Mammary epithelial cell (primary cell): Measurements from ENCODE around the genes H3C14 and H2AC19.

DNA sequence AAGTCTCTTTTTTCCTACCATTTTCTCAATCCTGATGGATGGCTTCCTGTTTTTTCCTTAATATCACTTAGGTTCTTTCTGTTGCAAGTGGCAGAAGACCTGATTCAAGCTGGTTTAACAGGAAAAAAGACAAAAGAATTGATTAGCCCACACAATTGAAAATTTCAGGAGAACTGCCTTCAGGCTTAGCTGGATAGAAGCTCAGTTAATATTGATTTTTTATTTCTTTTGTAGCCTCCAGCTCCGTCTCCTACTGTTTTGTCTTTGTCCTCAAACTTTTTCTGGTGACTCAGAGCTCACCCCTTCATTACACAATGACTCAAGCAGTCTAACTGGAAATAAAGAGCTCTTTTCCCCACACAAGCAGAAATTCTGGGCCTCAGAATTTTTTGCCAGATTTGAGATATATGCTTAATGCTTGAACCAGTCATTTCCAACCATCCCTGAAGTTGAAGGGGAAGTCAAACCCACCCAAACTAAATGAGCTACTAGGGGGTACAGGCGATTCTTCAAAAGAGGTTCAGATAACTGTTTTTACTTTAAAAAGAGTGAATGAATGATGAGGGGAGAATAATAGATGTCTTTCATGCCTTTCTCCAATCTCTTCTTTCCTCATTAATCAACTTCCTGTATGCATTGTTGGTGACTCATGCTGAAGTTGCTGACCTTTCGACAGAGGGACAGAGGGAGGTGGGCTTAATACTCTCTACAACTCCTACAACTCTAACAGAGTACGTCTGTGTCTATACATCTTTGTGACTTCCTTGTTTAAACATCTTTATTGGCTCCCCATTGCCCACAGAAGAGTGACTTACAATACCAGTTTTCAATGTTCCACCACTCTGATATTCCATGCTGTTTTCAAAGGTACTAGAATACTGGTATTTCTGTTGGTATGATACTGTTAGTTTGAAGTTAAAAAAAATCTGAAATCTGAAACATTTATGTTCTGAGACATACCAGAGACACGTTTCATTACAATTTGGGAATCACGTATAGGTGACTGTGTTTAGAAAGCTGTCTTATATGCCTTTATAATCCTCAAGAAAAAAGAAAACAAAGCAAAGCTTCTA, 6.2 kb upstream of the ACP6 start:
- CAGE, long polyA plus RNA, result no peak
- RRBS, result no CpG with 5 or more reads among the region's 6 CpGs

GRCh38 chr1:147794441-147795031, 34.1 kb upstream of the GJA5 start:
- CAGE, long polyA plus RNA, result no peak
- RRBS, result 97% methylated on average over 3 of the region's 10 CpGs

DNA sequence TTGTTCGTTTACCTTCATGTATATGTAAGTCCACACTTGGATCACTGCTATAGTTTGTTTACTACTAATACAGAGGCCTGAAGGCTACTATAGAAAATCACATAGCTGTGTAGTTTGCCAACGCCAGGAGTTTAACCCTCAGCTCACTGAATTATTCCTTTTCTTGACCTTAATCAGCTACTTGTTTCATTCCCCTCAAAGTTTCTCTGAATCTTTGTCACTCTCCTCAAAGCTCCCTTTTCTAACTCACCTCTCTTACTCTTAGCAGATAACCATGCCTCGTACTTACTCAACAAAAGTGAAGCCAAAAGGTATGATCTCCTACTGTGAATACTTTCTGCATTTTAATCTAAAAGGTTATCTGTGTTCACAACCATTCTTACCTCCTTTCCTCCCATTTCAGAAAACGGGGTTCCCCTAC, 4.1 kb downstream of the GPR89B start:
- CAGE, long polyA plus RNA, result no peak
- RRBS, result no CpG with 5 or more reads among the region's 4 CpGs

GRCh38 chr1:148151120-148151306, 1.1 kb downstream of the NBPF11 start:
- CAGE, long polyA plus RNA, result no peak
- RRBS, result no CpG with 5 or more reads among the region's 3 CpGs

GRCh38 chr1:148262887-148263379, 110.9 kb upstream of the NBPF11 start:
- CAGE, long polyA plus RNA, result no peak
- RRBS, result no CpG with 5 or more reads among the region's 20 CpGs

GRCh38 chr1:148385697-148386069, 97.4 kb downstream of the PPIAL4G start:
- CAGE, long polyA plus RNA, result no peak
- RRBS, result no CpG with 5 or more reads among the region's 2 CpGs

DNA sequence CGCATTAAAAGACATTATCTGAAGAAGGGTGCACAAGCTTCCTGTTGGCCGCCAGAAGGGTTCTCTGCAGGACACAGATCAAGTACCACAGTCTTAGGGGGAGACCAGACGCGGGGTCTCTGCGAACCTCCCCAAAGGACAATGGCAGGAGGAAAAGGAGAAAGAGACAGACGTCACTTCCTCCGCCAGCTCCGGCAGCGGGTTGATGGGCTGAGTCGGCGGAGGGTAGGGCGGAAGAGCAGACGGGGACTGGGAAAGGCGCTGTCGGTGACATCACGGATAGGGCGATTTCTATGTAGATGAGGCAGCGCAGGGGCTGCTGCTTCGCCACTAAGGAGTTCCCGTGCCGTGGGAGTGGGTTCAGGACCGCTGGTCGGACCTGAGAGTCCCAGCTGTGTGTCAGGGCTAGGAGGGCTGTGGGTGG, 39.0 kb upstream of the PPIAL4G start:
- CAGE, long polyA plus RNA, result no peak
- RRBS, result no CpG with 5 or more reads among the region's 23 CpGs

DNA sequence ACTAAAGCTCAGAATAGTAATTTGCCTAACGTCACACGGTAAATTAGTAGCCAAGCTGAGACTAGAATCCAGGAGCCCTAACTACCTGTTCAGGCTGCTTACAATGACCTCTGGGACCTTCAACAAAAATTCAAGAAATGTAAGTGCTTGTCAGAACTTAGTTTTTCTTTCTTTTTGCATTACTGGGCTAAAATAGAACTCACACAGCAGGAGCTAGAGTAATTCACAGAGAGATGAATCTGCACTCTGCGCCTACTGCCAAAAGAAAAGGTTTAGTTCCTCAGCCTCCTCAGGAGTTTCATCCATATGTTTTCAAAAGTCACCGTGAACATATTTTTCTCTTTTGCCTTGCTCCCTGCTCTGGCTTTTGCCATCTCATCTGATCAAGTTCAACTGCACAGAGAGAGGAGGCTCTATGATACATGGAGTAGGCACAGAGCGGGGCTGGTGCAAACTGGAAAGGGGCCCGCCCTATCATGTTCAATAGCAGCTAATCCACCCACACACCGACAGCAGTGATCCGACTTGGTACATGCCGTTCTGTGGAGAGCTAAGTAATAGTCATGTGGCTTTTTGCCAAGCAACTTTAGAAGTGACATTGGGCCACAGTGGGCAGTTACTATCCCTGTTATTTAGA, 56.7 kb downstream of the PDE4DIP start:
- CAGE, long polyA plus RNA, result no peak
- RRBS, result no CpG with 5 or more reads among the region's 9 CpGs

- CAGE, long polyA plus RNA, result no peak
- RRBS, result no CpG with 5 or more reads among the region's 8 CpGs
These were observed 109.1 kb downstream of the PDE4DIP start for GRCh38 chr1:148953327-148953691.

GRCh38 chr1:149113553-149114093, 10.3 kb upstream of the NBPF9 start:
- CAGE, long polyA plus RNA, result no peak
- RRBS, result no CpG with 5 or more reads among the region's 3 CpGs

DNA sequence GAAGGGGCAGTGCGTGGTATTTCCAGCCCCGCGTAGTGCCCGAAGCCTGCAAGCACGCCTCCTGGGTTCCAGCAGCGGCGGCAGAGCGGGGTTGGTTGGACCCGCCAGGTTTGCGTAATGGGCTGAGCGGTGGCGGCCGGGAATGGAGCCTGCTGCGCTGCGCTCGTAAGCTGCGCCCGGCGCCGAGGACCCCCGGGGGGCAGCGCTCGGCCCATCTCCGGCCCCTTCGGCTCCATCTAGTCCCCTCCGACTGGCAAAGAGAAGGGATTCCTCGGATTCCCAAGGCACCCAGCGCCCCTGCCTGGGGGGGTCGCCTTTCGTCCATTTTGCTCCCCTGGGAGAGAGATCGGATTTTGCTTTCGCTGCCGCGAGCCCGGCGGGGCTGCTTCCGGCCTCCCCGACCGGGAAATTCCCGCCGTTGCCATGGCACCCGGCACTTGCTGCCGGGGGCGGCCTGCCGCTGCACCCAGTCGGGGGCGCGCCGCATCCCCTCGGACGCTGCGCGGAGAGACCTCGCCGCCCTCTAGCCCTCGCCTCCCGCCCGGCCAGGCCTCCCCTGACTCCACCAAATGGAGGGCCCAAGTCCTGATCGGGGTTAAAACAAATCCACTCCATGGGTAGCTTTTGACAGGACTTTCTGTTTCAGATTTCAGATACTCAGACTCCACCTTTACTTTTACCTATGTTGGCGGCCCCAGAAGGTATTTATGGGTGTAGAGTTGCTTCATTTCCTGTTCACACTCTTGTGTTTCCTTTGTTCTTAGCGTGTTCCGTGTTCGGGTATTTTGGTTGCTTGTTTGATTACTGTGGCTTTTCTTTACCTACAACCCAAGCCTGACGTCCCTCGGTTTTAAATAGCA, 73.4 kb upstream of the NBPF9 start:
- CAGE, long polyA plus RNA, result no peak
- RRBS, result no CpG with 5 or more reads among the region's 65 CpGs

DNA sequence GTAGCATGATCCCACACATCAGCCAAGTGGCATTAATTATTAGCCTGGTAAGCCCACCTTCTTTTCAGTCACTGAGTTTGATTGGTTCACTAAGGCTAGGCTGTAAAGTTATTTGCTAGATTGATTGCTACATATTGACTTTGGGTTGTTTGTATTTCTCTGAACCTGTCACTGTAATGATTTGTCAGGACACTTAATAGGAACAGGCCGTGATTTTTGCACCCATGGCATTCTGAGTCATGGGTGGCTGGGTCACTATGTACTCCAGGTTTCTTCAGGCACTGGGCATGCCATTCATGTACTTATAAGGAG, 37.9 kb downstream of the NOTCH2NLC start:
- CAGE, long polyA plus RNA, result no peak
- RRBS, result no CpG with 5 or more reads among the region's 1 CpG

DNA sequence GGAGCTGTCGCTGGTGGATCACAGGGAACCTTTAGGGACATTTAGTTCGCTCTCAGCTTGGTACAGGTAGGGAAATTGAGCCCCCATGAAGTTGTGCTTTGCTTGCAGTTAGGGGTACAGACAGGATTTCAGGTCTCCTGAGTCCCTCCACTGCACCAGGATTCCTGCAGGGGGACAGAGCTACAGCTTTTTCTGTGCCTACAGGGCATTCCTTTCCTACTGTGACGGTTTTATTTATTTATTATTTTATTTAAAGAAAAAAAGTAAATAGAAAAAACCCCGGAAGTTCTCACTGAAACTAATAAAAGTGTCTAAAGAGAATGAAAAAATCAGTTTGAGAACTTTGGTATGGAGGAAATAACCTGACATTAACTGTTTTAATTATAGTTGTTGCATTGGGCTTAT, 38.2 kb downstream of the NOTCH2NLC start:
- CAGE, long polyA plus RNA, result no peak
- RRBS, result no CpG with 5 or more reads among the region's 4 CpGs

DNA sequence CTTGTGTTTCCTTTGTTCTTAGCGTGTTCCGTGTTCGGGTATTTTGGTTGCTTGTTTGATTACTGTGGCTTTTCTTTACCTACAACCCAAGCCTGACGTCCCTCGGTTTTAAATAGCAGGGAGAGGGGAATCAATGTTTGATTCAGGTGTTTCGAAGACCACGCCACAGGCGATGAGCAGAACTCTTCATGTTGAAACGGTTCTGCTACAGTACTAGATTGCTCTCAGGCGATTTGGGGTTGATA, 24.8 kb downstream of the PPIAL4C start:
- CAGE, long polyA plus RNA, result no peak
- RRBS, result no CpG with 5 or more reads among the region's 10 CpGs

- CAGE, long polyA plus RNA, result no peak
- RRBS, result no CpG with 5 or more reads among the region's 55 CpGs
These were observed 52.9 kb downstream of the PPIAL4C start for GRCh38 chr1:149636132-149637441.

DNA sequence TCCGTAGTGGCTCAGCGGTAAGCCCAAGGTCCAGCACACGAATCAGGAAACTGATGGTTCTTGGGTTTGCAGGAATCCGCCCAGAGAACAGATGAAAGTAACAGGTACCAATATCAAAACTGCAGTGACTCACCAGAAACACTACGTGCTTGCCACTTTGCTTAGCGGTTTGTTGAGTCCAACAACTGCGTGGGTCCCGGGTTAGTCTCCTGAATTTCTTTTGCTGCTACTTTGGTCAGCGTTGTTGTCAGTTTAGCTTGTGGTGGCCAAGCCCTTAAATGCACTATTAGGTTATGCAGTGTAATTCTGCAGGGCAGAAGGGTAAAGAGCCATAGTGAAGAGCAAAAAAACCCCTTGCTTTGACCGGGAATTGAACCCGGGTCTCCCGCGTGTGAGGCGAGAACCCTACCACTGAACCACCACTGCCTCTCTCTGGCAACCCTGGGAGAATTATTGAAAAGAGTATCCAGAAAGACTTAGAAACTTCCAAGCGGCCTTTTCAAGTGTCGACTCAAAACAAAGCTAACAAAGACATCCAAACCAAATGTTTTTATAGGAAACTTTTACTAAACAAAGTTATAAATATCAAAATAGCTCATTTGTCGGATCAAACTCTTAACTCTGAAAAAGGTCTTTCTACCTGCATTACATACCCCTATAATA, 74.1 kb upstream of the FCGR1A start:
- CAGE, long polyA plus RNA, result no peak
- RRBS, result no CpG with 5 or more reads among the region's 17 CpGs

GRCh38 chr1:149841004-149841600, at the start of gene H3C14:
TSS of gene H3C14 (minus strand) at chr1:149841208.
- CAGE, long polyA plus RNA, result no peak
- RRBS, result no CpG with 5 or more reads among the region's 47 CpGs

DNA sequence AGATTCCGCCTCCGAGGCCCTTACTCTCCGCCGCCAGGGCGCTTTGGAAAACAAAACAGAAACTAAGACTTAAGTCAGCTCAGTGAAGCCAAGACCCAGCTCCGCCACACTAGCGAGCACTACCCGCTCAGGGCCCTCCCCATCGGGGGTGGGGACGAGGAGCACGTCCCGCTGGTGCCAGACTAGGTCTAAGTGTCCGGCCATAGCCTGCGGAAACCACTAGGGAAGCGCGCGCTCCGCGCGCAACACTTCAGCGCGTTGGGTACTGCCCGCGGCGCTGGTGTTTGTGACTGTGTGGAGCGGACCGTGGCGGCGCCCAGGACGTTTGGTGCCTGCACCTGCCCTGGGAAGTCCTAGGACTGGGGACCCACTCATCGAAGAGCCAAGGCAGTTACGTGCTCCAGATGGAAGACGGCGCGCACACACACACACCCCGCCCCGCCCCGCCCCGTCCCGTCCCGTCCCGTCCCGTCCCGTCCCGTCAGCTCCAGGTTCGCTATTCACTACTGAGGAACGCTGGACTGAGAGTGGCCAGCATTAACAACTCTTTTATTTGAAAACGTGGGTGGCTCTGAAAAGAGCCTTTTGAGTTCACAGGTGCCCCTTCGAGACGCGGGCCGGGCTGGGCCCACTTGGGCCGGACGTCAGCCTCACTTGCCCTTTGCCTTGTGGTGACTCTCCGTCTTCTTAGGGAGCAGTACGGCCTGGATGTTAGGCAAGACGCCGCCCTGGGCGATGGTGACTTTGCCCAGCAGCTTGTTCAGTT, 711 bp downstream of the H2AC18 start:
- CAGE, long polyA plus RNA, result no peak
- RRBS, result no CpG with 5 or more reads among the region's 59 CpGs

DNA sequence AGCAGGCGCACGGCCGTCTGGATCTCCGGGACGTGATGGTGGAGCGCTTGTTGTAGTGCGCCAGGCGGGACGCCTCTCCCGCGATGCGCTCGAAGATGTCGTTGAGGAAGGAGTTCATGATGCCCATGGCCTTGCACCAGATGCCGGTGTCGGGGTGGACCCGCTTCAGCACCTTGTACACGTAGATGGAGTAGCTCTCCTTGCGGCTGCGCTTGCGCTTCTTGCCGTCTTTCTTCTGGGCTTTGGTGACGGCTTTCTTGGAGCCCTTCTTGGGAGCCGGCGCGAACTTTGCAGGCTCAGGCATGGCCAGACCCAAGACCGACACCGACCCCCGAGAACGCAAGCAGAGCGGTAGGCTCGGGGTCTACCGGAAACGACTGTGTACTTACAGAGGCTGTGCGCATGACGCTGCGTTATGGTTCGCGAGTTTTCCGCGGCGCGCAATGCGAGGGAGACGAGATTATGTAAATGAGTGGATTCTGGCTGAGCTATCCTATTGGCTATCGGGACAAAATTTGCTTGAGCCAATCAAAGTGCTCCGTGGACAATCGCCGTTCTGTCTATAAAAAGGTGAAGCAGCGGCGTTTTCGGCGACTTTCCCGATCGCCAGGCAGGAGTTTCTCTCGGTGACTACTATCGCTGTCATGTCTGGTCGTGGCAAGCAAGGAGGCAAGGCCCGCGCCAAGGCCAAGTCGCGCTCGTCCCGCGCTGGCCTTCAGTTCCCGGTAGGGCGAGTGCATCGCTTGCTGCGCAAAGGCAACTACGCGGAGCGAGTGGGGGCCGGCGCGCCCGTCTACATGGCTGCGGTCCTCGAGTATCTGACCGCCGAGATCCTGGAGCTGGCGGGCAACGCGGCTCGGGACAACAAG, at the start of gene H2AC19:
TSS of gene H2AC19 (plus strand) at position 592 of the 869 bp plus-strand sequence.
- CAGE, long polyA plus RNA, result no peak
- RRBS, result no CpG with 5 or more reads among the region's 84 CpGs

DNA sequence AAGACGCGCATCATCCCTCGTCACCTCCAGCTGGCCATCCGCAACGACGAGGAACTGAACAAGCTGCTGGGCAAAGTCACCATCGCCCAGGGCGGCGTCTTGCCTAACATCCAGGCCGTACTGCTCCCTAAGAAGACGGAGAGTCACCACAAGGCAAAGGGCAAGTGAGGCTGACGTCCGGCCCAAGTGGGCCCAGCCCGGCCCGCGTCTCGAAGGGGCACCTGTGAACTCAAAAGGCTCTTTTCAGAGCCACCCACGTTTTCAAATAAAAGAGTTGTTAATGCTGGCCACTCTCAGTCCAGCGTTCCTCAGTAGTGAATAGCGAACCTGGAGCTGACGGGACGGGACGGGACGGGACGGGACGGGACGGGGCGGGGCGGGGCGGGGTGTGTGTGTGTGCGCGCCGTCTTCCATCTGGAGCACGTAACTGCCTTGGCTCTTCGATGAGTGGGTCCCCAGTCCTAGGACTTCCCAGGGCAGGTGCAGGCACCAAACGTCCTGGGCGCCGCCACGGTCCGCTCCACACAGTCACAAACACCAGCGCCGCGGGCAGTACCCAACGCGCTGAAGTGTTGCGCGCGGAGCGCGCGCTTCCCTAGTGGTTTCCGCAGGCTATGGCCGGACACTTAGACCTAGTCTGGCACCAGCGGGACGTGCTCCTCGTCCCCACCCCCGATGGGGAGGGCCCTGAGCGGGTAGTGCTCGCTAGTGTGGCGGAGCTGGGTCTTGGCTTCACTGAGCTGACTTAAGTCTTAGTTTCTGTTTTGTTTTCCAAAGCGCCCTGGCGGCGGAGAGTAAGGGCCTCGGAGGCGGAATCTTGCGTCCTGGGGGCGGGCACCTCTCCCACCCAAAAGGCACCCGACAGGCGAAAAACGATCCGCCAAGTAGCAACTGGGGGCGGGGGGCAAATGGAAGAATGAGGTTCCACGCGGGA, 745 bp downstream of the H2AC19 start:
- CAGE, long polyA plus RNA, result no peak
- RRBS, result no CpG with 5 or more reads among the region's 74 CpGs